Endodermal cell (in vitro differentiated cells): ENCODE measurements around a stretch of chr2.

DNA sequence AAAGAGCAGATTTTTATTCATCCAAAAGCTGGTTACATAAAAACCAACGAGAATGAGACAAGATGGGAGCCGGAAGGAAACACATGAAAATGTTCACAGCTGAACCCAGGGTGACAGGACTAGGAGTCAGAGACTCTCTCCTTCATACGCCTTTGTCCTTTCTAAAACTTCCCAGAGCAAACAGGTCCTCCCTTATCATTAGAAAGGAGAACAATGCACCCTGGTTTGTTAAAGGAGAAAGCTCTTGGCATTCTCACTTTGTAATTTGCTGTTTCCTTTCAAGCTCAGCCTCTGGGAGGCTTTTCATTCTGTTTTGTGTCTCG, 105.5 kb downstream of the HDAC4 start:
- PRO-cap = no peak

DNA sequence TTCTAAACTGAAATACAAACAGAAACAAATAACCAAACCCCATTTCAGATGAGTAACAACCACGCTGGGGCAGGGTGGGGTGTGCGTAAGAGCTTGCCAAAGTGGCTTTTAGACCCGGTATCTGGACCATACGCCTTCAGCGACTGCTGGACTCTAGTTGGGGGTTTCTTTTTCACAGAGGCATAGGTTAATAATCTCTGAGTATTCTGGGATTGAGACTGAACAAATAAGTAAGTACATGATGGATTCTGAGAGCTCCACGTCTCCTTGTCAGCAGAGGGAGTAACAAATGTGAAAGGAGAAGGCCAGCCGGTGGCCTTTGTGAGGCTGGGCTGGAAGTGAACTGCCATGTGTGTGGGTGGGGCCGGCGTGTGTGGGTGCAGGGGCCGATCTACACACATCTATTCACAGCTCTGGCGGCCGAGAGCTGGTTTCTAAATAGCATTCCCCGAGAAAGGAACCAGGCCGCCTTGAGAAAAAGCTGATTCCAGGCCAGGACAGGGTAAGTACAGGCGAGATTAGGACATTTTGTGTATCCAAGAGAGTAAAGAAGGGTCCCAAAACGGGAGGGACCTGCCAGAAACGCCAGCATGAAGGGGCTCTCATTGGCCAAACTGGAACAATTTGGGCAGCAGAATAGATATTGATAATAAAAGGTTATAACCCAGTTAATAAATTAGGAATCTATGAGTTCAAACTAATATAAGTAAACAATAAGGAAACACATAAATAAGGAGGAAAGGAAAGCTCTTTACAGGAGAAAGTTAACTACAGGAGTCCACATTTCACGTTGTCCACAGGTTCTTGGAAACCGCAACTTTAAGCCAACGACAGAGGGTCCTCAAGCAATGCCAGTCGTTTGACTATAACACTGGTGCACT, 83.6 kb downstream of the HDAC4 start:
- PRO-cap = no peak

- PRO-cap = unidirectional peak, minus-strand start at chr2:239410251
Measured at GRCh38 chr2:239409986-239410427, 9.2 kb upstream of the HDAC4 start.

GRCh38 chr2:239814067-239815274, 210.7 kb downstream of the NDUFA10 start:
- PRO-cap = no peak

GRCh38 chr2:239893040-239893577, 132.0 kb downstream of the NDUFA10 start:
- PRO-cap = no peak

GRCh38 chr2:240052894-240053259, 22.6 kb upstream of the OR6B2 start:
- PRO-cap = no peak

DNA sequence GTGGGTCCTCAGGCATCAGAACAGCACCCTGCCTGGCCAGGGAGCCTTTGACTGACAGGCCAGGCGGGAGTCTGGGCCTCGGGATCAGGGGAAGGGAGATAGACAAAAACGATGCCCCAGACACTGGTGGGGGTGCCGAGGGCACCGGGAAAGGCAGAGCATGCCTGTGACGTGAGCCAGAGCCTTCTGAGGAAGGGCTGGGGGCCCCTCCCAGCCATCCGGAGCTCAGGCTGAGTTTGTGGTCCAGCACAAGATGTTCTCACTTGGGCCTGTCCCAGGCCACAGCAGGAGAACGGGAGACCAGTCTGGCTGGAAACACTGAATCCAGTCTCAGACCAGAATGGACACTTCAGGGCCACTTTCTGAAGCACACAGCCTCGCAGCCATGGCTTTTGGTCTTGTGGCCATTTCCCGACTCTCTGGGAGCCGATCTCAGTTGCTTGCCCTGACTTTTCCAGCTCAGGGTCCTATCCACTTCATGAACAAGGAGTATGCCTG, 134.9 kb upstream of the GPC1 start:
- PRO-cap = no peak

DNA sequence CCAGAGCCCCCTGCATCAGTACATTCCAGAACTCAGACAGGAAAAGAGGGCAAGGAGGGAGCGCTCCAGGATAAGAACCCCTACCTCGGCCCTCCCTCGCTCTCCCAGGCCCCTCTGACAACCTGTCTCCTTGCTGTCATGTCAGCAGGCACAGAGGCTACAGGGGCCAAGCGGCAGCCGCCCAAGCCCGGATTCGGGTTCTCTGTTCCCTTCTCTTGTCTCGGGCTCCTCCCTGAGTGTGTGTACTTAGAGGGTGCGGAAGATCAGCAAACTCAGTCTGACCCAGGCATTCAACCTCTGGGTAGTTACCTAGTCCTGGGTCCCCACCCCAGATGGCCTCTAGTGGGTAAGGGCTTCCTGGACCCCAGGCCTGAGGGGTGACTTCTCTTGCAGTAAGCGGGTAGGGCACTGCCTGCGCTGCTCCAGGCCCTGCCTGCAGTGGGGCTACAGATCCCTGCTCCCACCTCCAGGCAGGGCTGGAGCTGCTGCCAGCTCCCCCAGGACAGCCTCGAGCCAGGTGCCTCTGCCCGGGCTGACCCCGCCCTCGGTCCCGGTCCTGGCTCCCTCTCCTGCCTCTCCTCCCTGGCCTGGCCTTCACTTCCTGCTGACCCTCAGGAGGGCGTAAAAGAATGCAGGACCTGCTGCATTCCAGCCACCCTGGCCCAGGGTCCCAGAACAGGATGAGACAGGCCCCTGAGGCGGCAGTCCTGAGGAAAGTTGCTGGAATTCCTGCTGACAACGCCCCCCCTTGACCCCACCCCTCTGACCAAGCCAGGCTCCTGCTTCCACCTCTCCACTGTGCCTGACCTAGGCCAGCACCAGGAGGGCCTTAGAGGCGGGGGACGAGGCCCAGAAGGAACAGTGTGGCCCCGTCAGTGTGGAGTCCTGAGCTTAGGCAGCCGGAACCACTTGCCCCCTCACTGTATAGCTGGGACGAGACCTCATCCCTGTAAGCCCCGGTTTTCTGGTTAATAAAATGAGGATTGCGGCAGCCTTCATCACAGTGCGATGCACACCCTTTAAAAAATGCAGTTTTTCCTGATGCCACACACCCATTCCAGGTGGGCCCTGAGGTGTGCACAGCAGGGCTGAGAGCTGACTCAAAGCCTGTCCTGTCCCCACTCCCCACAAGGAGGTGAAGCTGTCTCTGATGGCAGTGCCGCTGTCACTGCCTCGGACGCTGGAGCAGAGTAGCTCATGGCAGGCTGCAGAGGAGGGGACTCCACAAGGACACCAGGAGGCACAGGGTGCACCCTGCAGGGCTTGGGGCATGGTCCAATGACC, 22.1 kb downstream of the GPC1 start:
- PRO-cap = no peak

DNA sequence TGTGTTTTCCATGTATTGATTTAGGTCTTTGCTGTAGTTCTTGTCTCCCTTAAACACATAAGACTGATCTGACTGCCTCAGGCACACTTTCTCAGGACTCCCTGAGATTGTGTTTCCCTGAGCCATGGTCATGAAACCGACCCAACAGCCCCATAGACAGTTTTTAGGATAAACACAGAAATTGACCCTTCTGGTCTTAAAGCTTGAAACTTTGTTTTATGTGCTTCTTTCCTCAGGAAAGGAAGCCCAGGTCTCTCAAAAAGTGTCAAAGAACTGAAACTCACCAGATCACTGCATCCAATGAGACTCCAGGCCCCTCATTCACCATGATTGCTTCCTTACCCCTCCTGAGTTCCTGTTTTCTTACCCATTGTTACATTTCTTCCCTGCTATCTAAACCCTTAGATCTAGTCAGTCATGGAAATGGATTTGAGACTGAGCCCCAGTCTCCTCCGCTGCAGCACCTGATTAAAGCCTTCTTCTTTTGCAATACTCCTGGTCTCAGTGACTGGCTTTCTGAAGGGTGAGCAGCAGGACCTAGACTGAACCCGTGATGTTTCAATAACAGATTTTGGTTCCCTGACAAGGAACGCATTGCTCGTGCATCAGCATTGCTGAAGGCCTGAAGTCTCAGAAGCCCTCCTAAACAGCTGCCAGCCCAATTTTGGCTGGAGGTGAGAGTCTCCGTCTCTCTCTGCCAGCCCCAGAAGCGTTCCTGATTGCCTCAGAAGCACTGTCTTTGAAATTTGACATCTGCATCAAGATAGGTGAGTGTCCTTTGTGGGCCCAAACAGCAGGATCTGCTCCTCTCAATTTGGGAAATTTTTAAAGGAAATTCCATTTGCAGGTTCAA, 17.3 kb downstream of the ANKMY1 start:
- PRO-cap = no peak

GRCh38 chr2:240565371-240566124, 2.7 kb upstream of the RNPEPL1 start:
- PRO-cap = no peak

GRCh38 chr2:240578787-240579487, 7.6 kb upstream of the CAPN10 start:
- PRO-cap = no peak

DNA sequence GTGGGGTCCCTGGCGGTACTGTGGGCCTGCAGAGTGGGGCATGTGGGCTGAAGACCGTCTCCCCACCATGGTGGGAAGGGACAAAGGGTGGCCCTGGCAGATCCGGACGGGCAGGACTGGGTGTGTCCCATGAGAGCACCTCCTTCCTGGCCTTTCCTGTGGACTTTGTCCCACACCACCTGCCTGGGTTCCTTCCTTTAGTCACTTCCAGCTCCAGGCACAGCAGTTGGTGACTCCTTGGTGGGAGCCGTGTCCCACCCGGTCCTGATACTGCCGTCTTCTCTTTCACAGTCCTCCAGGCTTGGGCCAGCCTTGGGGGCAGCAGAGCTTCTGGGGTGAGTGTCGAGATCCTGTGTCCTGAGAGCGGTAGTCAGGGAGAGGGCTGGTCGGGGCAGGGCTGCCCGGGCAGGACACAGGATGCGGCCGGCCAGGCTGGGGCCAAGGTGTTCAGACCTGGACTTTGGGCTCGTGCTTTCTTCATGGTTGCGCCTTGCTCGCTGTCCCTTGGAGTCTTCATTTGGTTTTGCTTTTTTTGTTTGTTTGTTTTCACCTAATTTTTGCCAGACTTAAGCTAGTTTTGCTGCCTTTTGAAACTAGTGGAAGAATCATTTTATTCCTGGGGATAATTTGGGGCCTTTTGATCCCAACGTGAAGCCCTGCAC, 18.8 kb downstream of the CAPN10 start:
- PRO-cap = no peak

GRCh38 chr2:240612871-240613259, 12.4 kb upstream of the GPR35 start:
- PRO-cap = no peak

- PRO-cap = no peak
Measured at GRCh38 chr2:240619448-240620197, 5.7 kb upstream of the GPR35 start.

DNA sequence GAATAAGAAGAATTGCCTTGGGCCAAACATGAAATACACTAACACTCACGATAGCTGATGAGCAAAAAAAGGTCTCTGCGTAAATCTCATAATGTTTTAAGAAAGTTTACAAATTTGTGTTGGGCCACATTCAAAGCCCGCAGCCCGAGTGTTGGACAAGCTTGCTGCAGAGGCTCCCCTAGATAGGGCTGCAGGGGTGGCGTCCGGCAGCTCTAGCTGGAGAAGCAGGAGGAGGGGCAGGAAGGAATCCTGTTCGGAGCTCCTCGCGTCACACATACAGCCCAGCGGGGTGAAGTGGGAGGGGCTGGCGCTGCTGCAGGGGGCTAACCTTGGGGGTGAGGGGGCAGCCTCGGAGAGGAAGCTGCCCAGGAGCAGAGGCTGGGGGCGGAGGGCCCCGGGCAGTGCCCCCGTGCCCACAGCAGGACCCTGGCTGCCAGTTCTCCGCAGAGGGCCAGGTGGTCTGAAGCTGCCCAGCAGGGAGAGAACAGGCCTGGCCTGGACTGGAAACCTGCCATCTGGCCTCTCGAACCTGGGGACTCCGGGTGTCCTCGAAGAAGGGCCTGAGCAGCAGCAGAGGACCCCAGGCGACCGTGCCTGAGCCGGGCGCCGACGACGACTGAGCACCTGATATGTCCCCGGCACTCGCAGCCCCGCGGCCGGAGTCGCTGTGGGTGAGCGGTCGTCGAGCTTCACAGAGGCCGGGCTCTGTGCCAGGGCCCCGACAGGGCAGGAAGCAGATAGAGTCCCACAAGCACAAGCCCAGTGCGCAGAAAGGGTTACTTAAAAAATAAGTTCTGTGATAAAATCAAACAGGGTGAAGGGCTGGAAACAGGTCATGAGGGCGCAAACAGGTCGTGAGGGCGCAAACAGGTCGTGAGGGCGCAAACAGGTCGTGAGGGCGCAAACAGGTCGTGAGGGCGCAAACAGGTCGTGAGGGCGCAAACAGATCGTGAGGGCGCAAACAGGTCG, 2.5 kb upstream of the GPR35 start:
- PRO-cap = no peak

DNA sequence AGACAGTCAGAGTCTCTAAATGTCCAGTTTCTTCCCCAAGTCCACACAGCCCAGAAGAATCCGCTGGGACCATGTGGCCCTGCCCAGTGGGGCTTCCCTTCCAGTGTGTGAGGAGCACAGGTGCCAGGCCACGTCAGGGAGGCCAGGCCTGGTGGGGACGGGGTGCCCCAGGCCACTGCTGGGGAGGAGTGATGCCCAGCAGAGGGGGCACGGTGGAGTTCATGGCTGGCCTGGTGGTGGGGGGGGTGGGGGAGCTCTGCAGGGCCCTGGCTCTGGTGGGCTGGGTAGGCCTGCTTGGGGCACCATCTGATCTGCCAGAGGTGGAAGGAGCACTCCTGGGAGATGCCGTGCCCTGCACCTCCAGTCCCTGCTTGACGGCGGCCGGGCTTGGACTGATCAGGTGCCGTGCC, 1.5 kb upstream of the GPR35 start:
- PRO-cap = no peak

GRCh38 chr2:240646085-240646705, 20.9 kb downstream of the GPR35 start:
- PRO-cap = no peak

GRCh38 chr2:240857053-240858090, 11.3 kb upstream of the AGXT start:
- PRO-cap = no peak

DNA sequence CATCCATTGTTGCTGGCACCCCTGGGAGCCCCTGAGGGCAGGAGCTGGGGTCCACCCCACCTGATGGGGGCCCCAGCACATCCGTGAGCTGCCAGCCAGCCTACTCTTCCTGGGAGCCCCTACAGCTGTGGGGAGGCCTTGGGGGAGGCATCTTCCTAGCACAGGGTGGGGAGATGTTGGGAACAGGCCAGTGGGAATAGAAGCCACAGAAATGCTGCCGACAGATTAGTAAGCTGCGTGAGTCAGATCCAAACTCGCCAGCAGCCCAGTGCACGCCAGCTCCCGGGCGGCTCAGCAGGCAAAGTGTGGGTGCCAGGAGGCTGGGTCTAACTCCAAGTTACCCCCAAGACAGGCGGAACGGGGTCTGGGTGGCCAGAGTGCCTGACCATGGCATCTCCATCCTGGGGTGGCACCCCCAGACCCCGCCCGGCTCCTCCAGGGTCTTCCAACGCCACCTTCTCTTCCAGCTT, 15.2 kb downstream of the CROCC2 start:
- PRO-cap = no peak

DNA sequence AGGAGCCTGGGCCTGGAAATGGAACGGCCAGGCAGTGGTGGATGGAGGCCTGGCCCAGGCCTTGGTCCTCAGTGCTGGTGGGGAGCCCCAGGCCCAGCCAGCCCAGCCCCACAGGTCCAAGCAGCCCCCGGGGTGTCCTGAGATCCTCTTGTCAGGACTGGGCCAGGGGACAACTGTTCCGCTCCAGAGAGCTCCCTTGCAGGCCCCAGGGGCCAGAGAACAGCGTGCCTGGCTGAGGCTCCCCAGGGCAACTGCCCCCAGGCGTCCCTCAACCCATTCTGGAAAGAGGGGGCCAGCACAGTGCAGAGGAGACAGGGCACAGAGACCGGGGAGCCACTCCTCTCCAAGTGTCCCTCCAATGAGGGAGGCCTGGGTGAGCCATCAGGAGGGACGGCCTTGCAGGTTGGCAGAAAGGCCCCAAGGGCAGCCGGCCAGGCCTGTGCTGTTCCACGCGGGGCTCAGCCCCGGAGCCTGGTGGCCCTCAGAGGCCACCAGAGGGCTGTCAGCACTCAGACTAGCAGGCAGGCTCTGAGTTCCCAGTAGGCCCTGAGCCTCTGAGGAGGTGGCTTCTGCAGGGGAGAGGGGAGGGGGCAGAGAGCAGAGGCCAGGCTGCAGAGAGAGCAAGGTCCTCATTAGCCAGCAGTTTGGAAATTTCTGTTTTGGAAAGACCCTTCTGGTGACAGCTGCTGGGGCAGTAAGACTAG, 29.5 kb upstream of the SNED1 start:
- PRO-cap = no peak